T47D (cell line): ENCODE measurements around a stretch of chr5.

DNA sequence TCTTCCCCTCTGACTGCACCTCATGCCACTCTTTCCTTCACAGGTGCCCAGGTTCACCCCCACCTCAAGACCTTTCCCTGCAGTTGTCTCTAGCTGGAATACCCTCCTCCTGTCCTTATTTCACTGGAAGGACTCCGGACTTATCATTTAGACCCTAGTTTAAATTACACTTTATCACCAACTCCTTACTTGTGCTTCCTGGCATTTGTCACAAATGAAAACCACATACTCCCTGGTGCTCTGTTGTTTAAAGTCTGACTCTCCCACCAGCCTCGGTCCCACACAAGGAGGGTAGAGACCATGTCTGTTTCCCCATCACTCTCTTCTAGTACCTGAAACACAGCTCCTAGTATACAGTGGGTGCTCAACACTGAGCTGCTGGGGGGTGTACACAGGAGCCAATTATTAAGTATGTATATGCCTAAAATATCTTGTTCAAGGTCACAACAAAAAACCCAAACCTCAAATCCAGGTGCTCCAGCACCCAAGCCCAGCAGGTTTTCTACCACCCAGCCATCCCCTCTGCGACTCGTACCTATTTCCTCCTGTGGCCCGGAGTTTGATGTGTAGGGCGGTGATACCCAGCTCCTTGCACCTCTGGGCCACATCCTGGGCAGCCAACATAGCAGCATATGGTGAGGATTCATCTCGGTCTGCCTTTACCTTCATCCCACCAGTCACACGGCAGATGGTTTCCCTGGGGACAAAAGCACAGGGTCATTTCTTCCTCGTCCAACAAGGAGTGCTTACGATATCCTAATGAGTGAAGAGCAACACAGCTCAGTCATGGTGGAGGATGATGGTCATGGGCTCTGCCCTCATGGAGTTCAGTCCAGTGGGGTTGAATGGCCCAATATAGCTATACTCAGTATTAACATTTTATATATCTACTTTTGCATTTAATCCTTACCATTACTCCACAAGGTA is 3.0 kb downstream of the RPS14 start:
- RRBS, result no CpG with 5 or more reads among the region's 10 CpGs

DNA sequence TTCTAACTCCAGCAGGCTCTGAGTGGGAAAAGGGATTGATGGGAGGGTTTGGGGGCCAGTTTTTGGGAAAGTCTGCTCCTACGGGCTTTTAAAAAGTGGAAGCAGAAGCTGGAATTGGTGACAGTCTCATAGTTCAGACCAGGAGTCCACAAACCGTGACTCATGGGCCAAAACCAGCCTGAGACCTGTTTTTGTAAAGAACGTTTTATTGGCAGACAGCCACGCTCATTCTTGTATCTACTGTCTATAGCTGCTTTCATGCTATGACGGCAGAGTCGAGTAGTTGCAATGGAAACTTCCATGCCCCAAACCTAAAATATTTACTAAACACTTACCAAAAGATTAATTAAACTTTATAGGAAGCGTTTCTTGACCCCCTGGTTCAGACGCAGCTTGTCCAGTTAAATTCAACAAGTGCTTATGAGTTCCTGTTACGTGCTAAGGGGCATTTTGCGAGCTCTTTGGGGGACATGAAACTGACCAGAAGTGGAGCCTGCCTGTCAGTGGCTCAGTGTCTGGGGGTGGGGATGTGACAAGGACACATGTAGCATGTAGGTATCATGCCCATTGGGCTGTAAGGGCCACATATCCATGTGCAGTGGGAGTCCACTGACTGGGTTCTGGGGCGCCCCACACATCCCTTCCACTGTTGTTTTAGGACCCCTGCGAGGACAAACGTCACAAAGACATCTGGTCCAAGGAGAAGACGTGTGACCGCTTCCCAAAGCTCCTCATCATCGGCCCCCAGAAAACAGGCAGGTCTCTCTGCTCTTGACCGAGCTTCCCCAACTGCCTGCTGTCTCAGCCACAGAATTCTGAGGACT is 33.2 kb downstream of the NDST1 start:
- RRBS, result no CpG with 5 or more reads among the region's 17 CpGs

GRCh38 chr5:150614916-150615758 is 25.3 kb upstream of the SYNPO start:
- RRBS, result no CpG with 5 or more reads among the region's 21 CpGs

DNA sequence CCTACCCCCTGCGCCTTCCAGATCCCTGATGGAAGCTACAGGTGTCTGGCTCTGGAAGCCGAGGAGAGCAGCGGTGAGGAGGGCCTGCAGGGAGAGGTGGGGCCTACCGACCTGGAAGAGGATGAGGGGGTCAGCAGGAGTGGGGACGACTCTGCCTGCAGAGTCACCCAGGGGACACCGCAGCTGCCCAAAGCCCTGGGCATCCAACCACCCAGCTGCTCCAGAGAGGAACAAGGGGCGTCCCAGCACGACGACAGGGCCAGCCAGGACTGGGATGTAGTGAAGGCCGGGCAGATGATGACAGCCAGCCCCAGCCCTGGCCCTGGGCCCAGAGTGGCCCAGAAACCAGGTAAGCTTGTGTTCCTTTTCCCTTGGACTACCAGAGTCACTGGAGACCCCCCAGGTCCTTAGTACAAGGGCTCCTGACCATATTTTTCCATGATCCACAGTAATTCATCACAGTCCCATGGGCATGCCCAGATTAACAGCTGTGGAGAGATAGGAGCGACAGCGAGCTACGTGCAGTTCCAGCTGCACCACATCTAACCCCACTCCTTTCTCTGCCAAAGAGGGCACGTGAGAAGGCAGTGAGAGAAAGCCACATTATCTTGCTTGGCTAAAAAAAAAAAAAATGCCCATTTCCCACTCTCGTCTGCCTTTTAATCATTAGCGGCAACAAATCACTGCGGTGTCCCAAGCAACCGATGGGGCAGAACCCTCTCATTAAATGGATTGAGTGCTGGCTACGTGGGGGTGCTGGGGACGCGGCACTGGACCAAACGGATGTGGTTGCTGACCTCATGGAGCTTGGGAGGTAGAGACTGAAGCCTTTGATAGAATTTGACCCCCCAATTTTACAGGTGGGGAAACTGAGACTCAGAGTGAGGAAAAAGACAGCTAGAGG is 21.8 kb upstream of the SYNPO start:
- RRBS, result no CpG with 5 or more reads among the region's 22 CpGs

DNA sequence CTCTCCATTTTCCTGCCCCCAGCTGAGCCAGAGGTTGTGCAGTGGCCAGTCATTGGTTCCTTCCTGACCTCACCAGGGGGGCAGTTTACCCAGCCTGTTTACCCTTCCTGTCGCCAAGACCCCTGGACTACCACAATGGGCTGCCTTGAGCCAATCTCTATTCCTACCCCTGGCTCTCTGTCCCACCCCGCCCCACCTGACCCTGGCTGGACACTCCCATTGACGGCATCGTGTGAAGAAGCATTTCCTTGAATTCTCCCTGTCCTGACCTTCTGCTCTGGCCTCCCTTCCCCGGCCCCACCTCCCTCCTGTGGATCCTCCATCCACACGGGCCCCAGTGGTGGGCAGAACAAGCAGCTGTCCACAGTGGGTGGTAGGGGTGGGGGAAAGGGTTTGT is 788 bp downstream of the SYNPO start:
- RRBS, result no CpG with 5 or more reads among the region's 6 CpGs

GRCh38 chr5:150699410-150699880 is 1.4 kb downstream of the RBM22 start:
- RRBS, result no CpG with 5 or more reads among the region's 4 CpGs

DNA sequence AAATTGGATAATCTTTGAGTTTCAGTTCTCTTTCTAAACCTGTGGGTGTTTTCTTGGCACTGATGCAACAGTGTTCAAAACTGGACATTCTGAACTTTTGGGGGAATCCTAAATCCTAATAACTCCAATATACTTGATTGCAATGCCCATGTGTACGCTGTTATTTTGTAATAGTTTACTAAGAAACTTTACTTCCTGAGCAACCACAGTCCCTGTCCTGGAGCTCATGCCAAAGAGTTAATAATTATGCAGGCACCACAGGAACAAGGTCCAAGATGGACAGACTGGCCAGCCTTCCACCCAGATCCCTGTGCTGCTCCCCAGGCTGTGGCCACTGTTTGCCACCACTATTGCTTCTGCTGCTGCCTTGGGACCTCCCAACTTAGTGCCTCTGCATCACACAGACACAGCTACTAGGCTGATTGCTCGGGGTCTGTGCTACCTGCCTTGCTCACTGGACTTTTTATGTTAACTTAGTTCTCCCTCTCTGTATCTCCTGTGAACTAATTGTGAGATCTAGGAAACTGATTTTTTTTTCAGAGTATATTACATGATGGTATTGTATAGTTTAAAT is 14.1 kb downstream of the IRGM start:
- RRBS, result no CpG with 5 or more reads among the region's 2 CpGs

GRCh38 chr5:151022590-151023253 is 2.3 kb downstream of the GPX3 start:
- RRBS, result no CpG with 5 or more reads among the region's 9 CpGs

GRCh38 chr5:151029450-151029966 is 9.1 kb downstream of the GPX3 start:
- RRBS, result no CpG with 5 or more reads among the region's 5 CpGs

- RRBS, result no CpG with 5 or more reads among the region's 3 CpGs
Measured at GRCh38 chr5:151036773-151037007, 16.3 kb downstream of the GPX3 start.

DNA sequence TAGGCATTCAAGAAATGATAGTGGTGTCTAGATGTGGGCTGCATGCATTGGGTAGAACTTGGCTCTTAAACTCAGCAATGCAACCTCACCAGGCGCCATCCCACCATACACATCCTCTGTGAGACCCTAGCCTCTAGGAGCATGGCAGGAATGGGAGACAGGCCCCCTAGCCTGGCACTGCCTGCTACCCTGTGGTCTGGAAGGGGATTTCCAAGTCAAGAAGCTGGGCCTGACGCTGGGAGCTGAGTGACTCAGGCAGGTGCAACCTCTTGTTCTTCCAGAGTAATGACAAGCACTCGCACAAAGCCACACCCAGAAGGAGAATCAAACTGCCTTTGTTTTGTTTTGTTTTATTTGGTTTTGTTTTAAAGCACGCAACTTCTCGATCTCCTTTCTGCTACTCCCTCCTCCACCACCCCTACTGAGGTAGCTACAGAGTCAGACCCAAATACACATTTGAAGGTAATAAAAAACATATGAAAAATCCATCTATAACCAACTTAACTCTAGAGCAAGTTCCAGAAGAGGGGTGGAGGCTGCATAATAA is 2.5 kb upstream of the TNIP1 start:
- RRBS, result no CpG with 5 or more reads among the region's 5 CpGs

- RRBS, result no CpG with 5 or more reads among the region's 3 CpGs
Measured at GRCh38 chr5:151106291-151106826, 25.5 kb upstream of the TNIP1 start.

DNA sequence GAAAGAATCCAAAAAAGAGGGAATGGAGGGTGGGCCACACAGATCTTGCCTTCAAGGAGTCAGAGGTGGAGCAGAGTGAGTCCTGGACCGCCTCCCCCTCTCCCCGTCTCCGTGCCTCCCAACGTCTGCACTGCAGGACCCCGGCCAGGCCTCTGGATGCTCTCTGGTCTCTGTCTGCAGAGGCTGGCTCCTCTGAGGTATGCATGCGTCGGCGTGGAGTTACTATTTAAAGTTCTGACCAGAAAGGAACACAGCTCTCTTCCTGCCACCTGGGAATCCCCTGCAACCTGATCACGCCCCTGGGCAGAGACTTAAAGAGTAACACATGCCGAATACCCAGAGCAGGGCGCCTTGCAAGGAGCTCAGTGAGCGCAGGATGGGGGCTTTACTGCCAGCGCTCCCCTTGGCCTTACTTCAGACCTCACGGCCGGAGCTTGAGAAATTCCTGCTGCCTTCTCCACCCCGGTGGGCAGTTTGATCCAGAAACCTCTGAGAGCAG is 16.0 kb downstream of the ANXA6 start:
- RRBS, result no CpG with 5 or more reads among the region's 16 CpGs

DNA sequence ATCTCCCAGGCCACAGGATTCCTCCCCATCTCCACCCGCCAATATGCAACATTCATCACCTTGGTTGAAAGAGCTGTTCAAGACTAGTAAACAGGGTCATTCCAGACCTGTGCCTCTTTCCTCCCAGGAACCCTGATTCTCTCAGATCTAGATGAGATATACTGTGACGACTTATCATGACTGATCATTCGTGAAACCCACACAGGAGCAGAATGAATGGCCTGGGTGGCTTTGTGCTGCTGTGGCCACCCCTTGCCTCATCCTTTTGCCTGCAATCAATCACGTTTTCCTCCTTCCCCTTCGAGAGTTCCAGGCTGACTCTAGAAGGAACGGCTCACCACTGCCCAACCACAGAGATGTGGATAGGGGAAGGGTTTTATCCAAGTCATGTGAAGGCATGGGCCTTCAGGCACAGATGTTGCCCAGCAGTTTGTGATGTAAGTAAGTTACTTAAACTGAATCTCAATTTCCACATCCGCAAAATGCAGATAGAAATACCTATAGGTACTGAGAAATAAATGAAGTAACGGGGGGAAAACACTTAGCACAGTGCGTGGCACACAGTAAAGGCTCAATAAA is 5.8 kb downstream of the ANXA6 start:
- RRBS, result no CpG with 5 or more reads among the region's 9 CpGs

DNA sequence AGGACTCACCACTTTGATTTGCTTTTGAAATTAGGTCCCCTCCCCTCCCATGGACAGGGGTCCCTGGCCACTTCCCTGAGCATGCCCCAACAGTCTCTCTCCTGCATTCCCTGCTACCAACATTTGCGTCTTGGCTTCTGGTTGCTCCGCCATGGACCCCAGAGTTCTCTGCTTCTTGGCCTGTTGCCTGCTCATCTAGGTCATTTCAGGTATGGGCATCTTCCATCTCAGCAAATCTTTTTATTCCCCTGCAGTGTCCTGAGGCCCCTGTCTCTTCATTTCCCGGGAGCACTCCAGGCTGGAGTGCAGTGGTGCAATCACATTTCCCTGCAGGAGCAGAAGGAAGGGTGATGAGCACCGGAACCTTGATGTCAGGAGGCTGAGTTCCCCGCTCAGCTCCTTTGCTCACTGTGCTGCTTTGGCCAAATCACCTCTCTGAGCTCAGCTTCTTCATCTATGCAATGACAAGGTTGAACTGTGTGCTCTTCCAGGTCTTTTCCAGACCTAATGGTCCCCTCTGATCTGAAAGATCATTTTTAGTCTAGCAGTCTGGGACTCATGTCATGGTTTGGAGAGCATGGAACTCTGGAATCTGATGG is 11.8 kb upstream of the ANXA6 start:
- RRBS, result 73% methylated on average over 2 of the region's 5 CpGs

DNA sequence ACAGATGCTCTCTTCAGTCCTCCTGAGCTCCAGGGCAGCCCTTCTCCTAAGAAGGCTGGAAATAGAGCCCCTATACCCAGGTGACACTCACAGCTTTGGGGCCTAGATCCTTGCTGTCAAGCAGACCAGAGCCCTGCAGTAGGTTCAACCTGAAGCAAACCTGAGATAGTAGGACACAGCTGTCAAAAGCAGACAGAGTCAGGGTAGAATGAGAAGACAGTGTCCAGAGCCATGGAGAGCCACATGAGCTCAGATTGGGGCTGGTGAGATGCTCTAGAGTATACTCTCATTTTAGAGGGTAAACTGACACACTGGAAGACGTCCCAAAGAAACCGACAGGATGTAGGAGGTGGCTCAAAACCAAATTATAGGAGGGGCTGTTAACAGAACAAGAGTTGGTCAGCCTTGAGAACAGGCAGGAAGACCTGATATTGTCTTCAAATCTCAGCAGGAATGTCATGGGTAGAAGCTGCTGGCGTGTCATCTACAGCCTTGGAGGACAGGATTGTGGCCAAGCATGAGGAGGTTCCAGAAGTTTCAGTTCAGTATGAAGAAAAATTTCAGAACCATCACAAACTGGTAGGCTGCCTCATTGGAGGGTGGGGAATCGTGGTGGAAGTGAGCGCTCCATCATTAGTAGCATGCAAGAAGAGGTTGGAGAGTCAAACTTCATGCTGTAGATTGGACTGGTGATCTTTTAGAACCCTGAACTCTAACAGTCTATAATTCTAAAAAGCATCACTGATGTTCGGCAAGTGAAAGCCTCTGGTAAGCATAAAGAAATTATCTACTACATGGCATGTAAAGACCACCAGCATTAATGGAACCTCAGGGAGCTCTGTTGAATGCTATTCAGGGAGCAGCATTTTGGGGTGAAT is 11.3 kb downstream of the CCDC69 start:
- RRBS, result no CpG with 5 or more reads among the region's 6 CpGs

GRCh38 chr5:151213633-151214596 is 10.0 kb downstream of the CCDC69 start:
- RRBS, result no CpG with 5 or more reads among the region's 9 CpGs

- RRBS, result 37% methylated on average over 6 of the region's 19 CpGs
Measured at GRCh38 chr5:151234387-151235380, 10.8 kb upstream of the CCDC69 start.

GRCh38 chr5:151263825-151264618 is 11.0 kb downstream of the GM2A start:
- RRBS, result no CpG with 5 or more reads among the region's 4 CpGs

- RRBS, result no CpG with 5 or more reads among the region's 7 CpGs
Measured at GRCh38 chr5:151348642-151349410, 1.5 kb upstream of the SLC36A2 start.